Brain (tissue), 1 donor: ENCODE data around the gene AKR1C2.

- RRBS, result no CpG with 5 or more reads among the region's 2 CpGs
Observed at GRCh38 chr10:4197035-4197323, 412.0 kb upstream of the KLF6 start.

DNA sequence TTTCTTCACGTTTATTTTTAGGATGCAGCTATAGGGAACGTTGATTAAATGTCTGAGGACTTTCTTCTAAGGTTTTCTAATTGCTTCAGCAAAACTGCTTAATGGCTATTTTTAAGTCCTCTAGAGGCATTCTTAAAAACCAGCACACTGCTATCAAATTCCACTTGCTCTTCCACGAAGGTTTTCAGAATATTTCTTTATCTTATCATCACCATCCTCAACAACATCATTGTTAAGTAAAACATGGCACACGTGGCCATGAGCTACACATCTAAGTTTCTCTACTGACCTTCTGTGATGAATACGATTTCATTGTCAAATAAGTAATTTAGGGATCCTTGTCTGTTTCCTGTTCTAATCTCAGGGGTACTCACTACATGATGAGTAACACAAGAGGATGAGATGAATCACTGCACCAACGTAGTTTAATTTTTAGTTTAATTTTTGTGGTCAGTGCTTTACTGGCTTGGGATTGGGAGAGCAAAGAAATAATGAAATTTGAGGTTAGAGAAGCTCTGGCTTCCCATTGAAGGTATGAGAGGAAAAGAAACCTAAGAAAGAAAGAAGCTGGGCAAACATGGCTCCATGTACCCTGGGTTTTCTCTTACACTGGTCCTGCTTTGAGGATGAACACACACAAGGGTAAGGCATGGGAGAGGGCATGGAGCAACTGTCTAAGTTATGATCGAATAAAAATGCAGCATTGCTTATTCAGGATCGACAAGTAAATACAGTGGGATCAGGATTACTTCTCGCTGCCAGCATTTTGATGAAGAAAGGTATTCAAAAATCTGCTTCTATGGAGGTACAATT is 461.9 kb upstream of the KLF6 start:
- RRBS, result no CpG with 5 or more reads among the region's 9 CpGs

DNA sequence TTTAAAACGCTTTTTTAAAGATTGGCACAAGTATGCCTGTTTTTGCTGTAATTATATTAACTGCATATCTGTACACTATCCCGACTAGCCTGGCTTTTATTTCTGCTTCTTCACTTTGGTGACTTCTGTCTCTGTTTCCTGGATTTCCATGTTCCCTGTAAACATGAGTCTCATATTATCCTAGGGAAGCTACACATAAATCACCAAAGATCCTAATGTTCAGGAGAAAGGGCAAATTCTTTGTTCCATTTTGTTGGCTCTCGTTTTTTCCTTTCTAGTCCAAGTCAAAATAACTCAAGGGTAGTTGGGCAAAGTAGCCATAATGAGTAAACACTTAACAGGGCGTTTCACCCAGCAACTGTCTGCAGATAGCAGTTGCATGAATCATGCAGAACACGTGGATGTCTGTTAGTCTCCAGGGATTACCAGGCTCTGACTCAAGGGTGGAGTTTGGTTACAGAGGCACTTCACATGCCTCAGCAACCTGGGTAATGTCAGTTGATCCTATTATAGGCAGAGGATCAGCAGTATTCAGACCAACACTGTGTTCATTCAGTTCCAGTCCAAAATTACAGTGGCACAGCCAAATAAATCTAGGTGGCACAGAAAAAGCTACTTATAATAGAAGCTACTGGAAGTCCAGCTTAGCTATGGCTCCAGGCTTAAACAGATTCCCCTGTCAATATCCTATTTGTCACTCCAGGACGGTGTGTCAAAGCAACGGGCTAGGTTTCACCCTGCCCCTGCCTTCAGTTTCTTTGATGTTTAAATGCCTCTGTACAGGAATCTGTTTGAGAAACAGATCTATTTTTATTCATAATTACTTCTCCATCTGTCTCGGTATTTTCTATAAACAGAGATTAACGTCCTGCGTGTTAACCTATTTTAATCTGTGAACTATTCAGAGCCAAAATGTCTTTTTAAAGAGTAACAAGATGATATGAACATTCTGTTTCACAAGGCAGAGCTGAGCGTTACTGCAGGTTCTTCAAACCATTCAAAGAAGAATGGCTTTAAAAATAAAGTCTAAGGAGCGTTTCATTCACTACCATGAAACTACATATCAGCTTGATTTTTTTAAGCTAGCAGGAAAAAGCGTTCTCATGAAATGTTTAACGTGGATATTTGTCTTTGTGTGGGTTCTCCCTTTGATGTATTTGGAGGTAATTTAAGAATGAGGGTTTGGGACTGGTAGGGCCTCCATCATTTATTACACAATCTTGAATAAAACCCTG is 162.7 kb upstream of the AKR1E2 start:
- RRBS, result no CpG with 5 or more reads among the region's 14 CpGs

DNA sequence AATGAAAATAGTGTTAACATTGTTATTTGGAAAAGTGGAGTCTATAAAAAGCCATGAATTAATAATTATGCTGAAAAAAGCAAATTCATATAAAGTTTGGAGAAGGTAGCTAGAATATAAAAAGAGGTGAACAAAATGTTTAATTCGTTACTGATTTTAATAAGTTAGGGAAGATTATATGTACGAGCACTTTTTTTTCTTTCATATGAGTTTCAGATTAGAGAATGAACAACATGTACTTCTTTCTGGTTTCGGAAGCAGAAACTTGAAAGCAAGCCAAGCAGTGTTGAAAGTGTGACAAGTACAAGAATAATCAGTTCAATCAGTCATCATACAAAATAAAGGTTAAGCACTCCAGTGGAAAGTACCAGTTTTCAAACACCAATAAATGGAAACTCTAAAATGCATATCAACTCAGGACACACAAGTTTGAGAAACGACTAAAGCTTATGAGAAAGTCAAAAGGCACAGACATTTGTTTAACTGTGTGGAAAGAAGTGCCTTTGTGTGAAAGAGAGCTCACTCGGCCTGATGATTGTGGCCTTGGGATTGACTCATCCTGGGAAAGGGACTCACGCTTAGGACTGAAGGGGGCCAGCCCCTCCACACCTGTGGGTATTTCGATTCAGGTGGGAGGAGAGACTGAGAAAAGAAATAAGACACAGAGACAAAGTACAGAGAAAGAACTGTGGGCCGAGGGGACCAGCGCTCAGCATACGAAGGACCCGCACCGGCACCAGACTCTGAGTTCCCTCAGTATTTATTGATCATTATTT is 60.7 kb upstream of the AKR1C1 start:
- RRBS, result no CpG with 5 or more reads among the region's 12 CpGs

DNA sequence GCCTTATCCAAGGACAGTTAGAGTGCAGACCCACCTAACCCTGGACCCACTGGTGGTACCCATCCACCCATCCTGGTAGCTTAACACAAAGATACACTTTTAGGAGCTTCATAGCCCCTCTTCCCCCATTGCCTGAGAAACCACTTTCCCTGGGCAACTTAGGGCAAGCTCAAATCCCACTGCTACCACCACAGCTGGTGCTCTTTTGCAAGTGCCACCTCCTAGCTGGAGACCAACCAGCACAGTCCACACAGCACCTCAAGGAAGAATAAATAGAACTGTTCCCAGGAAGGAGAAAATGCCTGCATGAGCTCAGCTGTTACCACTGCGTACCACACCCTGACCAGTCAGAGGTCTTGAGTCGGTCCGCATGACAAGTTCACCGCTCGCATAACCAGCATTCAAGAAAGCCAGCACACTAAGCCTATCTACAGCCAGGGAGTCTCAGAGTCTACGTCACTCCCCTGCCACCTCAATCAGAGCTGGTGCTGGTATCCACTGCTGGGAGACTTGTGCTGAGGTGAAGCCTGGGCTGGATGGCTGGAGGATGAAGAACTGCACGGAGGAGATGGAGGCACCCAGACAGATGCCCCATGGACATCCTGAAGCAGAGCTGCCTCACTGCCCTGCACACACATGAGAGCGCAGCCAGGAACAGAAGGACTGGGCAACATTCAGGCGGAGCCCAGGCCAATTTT is 19.5 kb downstream of the AKR1C1 start:
- RRBS, result no CpG with 5 or more reads among the region's 9 CpGs

DNA sequence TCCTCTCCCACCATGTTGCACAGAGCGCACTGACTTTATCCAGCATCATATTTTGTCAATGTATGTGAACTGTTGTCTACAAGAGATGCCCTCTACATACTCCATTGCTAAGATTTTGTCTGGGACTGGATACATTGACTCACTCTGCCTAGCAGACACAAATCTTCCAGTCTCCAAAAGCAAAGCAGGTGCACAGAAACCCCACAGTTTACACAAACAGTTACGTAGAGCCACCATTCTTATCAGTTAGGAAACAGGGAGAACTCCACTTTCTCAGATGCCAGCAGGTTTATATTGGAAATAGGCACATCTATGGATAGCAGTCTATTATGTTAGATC is 1.6 kb downstream of the AKR1C2 start:
- RRBS, result no CpG with 5 or more reads among the region's 2 CpGs

GRCh38 chr10:5003416-5004089 is at the start of gene AKR1C2:
AKR1C2 (minus strand) TSS chr10:5003857.
- RRBS, result no CpG with 5 or more reads among the region's 8 CpGs

DNA sequence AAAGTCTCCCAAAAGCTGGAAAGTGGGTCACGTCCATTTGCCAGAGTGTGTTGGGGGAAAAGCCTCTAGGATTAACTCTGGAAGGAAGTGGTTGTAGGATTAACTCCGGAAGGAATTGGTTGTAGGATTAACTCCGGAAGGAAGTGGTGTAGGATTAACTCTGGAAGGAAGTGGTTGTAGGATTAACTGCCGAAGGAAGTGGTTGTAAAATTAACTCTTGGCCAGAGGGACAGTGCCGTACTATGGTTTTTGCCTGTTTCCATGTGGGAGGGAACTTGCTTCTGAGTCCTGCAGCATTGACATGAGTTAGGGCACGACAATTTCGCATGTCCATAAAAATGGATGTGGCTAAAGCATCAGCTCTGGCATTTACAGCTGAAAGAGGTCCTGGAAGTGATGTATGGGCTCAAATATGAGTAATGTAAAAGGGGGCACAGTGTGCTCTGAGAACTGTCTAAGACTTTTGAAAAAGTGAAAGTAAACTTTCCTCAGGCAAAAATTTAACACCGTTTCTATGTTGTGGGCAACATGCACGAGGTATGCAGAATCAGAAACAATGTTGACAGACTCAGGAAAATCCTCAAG is 37.6 kb upstream of the AKR1C2 start:
- RRBS, result no CpG with 5 or more reads among the region's 9 CpGs

DNA sequence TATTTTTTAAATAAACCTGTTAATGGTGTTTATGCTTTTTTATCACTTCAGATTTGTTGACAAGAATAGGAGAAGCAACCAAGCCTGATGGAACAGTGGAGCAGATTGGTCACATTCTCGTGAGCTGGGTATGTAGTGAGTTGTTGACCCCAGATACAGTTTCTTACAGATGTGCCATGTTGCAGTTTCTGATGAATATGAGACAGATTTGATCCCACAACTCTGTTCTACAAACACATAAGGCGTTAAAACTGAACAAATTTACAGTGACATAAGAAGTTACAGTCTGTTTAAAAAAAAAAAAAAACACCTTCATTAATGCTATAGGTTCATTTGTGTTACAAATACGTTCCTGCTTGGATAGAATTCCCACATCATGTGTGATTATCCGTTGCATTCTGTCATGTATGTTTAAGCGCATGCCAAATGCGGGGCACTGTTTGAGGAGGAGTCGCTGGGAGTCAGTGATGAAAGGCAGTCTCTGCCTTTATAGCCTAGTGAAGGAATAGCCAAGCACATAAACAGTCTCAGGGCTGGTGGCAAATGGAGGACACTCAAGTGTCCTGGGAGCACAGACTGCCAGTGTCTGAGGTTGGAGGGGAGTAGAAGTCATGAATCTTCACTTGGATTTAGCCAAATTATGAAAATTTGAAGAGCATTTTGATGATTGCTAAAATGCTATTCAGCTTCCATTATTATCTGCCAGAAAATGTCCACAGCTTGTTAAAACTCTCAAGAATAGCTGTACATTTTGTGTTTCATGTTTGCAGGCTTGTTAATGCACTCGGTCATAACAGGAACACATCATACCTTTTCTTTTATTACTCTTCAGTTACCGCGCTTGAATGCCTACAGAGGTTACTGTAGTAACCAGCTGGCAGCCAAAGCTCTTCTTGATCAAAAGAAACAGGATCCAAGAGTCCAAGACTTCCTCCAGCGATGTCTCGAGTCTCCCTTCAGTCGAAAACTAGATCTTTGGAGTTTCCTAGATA is 41.4 kb downstream of the NET1 start:
- RRBS, result no CpG with 5 or more reads among the region's 13 CpGs

GRCh38 chr10:5462076-5462852 is 37.1 kb downstream of the CALML5 start:
- RRBS, result no CpG with 5 or more reads among the region's 14 CpGs

GRCh38 chr10:5465753-5466987 is 33.2 kb downstream of the CALML5 start:
- RRBS, result no CpG with 5 or more reads among the region's 27 CpGs

- RRBS, result no CpG with 5 or more reads among the region's 10 CpGs
Observed at GRCh38 chr10:5549575-5550116, 24.9 kb downstream of the CALML3 start.

- RRBS, result no CpG with 5 or more reads among the region's 16 CpGs
Observed at GRCh38 chr10:5550734-5551551, 26.2 kb downstream of the CALML3 start.

GRCh38 chr10:5695466-5696148 is 11.0 kb downstream of the TASOR2 start:
- RRBS, result no CpG with 5 or more reads among the region's 2 CpGs

DNA sequence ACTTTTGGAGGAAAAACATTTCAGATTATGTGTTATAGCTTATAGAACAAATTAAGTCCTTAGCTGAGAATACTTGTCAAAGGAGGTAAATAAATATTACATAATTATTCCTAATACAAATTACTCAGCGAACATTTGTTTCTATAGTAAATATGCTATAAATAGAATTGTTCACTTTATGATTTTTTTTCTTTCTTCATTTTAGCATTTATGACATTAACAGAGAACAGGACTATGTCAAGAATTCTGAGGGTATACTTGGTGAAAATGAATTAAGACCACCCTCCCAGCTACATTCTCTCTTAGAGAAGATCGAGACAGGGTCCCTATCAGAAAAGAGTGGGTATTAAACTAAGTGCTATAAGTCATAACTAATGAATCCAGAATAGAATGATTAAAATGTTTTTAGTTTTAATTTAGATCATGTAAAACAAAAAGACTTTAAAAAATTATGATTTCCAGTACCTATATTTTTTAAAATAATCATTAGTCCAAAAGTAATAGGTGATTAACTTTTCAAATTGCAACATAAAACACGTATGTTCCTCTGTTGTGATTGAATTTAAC is 24.8 kb downstream of the TASOR2 start:
- RRBS, result no CpG with 5 or more reads among the region's 3 CpGs

- RRBS, result no CpG with 5 or more reads among the region's 17 CpGs
Observed at GRCh38 chr10:5748830-5749508, 64.3 kb downstream of the GDI2 start.

DNA sequence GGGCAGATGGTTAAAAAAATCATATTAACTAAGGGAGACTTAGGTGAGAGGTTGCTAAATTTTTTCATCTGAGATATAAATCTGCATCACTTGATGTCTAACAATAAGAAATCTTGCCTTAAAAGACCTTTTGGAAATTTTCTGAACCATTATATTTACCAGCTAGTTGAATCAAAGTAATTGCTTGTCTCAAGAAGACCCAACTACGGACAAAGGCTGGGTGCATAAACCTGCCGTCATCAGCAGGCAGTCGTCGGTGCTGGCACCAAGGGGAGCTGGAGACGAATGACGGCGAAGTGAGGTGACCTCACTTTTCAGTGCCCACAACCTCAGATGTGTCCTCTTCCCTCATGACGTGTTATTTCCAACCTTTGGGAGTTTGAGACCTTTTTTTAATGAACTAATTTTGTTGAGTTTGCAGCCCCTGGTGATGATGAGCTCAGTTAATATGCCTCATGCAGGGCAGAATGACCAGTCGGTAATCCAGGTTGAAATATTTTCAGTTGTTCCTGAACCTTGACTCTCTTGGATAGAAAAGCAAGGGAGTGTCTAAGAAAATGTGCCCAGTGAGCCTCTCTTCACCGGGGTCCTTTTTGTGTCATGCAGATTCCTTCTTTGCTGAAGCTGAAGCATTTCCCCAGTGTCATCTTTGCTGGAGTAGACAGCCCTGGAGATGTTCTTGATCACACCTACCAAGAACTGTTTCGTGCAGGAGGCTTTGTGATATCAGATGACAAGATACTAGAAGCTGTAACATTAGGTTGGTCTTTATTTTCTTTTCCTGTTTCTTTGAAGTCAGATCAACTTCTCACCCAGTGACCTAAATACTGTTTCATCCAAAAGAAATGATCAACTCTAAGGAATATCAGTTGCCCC is 56.1 kb downstream of the GDI2 start:
- RRBS, result no CpG with 5 or more reads among the region's 11 CpGs

GRCh38 chr10:5794543-5795077 is 18.6 kb downstream of the GDI2 start:
- RRBS, result no CpG with 5 or more reads among the region's 2 CpGs

GRCh38 chr10:5840012-5840820 is 27.0 kb upstream of the GDI2 start:
- RRBS, result 12% methylated on average over 8 of the region's 37 CpGs

DNA sequence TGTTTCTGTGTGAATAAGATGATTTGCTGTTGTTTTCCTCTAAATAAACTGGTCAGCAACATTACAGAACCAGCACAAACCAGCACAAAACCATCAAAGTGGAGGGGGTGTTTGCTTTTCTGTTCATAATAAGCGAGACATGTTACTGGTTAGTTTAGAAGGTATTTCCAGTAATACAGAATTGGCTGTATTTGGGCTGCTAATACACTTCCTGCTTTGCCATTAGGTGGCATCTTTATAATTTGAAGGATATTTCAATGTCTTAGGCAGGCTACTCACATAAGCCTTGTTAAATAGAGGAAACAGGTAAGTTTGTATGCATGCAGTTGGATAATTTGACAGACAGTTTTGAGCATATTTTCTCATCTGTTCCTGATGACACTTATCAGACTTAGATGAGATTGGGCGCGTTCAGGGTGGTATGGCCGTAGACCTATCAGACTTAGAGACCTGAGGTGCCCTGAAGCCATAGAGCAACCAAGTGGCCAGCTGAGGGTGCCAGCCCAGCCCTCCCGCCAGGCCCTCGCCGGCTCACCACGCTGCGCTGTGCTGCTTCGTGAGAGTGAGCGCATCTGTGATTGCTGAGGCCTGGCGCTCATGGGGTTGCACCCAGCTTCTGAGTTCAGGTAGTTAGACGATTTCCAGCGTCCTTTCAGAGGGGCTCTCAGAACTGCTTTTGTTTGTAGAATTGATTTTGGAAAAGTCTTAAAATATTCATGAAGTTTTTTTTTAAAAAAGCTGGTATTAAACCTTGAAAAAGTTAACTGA is 10.1 kb downstream of the FBH1 start:
- RRBS, result no CpG with 5 or more reads among the region's 14 CpGs